LUHMES (cell line): ENCODE measurements around the genes HBQ1 and NME4.

GRCh38 chr16:25920-26339 is 27.5 kb downstream of the POLR3K start:
- PRO-cap, result no peak

- PRO-cap, result no peak
Measured at GRCh38 chr16:75853-76564, 2.0 kb upstream of the MPG start.

DNA sequence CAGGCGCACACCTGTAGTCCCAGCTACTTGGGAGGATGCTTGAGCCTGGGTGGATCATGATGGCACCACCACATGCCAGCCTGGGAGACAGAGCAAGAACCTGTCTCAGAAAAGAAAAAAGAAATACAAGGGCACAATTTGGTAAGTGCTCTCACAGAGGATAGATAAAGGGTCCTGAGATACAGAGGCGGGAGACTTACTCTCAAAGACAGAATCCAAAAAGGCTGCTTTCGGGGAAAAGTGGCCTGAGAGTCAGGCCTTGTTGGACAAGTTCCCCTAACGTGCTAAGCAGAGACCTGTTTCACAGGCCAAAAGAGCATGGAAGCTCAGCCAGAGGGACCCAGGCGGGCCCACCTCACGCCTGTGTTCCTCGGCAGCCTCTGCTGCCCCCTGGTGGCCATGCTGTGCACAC is 18.7 kb downstream of the MPG start:
- PRO-cap, result no peak

DNA sequence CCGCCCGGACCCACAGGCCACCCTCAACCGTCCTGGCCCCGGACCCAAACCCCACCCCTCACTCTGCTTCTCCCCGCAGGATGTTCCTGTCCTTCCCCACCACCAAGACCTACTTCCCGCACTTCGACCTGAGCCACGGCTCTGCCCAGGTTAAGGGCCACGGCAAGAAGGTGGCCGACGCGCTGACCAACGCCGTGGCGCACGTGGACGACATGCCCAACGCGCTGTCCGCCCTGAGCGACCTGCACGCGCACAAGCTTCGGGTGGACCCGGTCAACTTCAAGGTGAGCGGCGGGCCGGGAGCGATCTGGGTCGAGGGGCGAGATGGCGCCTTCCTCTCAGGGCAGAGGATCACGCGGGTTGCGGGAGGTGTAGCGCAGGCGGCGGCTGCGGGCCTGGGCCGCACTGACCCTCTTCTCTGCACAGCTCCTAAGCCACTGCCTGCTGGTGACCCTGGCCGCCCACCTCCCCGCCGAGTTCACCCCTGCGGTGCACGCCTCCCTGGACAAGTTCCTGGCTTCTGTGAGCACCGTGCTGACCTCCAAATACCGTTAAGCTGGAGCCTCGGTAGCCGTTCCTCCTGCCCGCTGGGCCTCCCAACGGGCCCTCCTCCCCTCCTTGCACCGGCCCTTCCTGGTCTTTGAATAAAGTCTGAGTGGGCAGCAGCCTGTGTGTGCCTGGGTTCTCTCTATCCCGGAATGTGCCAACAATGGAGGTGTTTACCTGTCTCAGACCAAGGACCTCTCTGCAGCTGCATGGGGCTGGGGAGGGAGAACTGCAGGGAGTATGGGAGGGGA is 568 bp downstream of the HBA2 start:
- PRO-cap, result no peak

GRCh38 chr16:180212-180815 is at the start of gene HBQ1:
Gene HBQ1 (plus strand): TSS chr16:180459.
- PRO-cap, result unidirectional peak, plus-strand start at chr16:180458

- PRO-cap, result no peak
Measured at GRCh38 chr16:188757-189542, 8.7 kb downstream of the HBQ1 start.

DNA sequence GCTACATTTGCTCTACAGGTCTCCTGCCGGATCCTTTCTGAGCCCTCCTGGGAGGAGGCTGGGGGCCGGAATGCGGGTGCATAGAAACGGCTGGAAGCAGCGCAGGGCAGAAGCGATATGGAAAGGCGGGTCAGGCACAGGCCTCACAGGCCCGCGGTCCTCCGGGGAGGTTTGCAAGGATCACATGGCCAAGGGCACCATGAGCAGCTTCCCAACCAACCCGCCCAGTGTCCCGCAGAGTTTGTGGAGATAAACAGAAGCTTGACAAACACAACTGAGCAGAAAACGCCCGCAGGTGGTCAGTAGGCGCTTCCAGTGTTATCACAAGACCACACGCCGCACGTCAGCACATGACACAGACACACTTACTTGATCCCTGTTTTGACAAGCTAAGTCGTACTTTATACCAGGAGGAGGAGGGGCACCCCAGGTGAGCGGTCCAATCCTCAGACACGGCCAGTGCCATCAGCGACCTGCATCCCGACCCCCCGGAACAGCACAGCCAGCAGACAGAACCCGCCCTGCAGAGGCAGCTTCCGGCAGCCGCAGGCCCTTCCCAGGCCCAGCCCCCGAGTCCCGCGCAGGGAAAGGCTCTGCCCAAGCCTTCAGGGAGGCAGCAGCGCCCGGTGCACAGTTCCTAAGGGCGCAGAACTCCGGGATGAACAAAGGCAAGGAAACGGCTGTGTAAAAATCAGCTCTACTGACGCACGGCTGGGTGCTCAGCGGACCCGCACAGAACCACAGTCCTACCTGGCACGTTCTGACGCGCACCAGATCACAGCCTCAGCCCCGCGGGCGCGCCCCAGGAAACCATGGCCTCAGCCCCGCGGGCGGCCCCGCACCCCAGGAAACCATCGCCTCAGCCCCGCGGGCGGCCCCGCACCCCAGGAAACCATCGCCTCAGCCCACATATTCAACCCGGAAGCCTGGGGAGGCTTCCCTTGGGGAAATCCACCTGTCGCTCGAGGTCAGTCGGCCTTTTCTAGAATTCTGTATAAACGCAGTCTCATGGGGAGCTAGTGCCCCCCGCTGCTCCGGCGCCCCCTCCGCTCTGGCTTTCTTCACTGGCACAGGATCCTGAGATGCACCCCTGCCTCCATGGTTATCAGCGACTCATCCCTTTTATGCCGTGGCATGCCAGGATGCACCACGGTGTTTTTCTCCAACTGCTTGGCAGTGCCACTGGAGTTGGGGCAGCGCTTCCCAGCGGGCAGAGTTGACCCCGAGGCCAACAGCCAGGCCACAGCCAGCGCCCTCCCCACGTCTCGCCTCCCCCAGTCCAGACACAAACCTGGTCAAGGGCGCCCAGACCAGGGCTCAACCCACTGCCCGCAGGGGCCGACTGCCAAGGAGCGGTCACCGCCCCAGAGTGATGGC is 27.8 kb downstream of the AXIN1 start:
- PRO-cap, result no peak

- PRO-cap, result no peak
Measured at GRCh38 chr16:386543-387377, 5.0 kb upstream of the PGAP6 start.

GRCh38 chr16:396883-398014 is at the start of gene NME4:
Gene NME4 (plus strand): TSS chr16:397199.
- PRO-cap, result bidirectional peak, plus-strand start at chr16:397198, minus-strand start at chr16:397112; bidirectional peak, plus-strand start at chr16:398095, minus-strand start at chr16:397794

- PRO-cap, result no peak
Measured at GRCh38 chr16:501961-502873, 25.3 kb upstream of the CAPN15 start.

- PRO-cap, result no peak
Measured at GRCh38 chr16:519556-519999, 7.9 kb upstream of the CAPN15 start.

- PRO-cap, result no peak
Measured at GRCh38 chr16:535922-536366, 8.4 kb downstream of the CAPN15 start.

DNA sequence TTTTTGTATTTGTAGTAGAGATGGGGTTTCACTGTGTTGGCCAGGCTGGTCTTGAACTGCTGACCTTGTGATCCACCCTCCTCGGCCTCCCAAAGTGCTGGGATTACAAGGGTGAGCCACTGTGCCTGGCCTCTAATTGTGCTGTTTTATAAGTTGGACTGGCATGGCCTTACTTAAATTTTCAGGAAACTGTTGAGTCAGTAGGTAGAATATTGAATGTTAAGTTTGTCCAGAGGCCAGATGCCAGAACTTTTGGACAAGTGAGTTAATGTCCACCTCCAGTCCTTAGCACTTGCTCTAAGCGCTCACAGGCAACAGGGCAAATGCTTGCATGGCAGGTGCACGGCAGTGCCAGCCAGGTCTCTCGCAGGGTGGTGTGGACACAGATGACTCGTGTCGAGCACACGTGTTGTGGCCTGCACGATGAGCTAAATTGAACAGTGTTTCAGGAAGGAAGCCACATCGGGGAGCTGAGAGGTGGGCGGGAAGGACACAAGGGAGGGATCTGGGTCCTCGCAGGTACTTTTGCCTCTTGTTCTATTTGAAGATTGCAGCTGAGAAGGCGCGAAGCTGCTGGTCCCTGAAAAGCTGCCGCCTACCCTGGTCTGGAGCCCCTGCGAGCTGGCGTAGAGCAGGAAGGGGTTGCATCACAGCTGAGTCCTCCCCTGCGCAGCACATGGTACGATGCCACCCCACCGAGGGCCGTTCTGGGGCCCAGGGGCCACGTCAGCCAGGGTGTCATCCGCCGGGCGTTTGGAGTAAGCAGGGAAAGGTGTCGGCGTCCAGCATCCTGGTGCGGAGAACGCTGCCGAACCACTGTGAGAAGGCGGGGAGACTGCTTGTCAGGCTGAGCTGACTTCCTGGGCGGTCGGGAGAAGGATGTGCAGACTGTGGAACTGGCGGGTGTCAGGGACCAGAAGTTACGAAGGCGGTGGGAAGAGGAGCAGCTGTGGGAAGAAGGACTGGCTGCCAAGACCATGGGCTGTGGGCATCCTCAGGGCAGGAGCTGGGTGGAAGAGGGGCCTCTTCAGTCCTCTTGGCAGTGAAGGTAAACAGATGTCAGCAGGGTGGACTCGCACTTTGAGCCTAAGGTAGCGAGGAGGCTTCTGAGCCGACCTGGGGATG is 6.3 kb downstream of the RAB40C start:
- PRO-cap, result no peak

DNA sequence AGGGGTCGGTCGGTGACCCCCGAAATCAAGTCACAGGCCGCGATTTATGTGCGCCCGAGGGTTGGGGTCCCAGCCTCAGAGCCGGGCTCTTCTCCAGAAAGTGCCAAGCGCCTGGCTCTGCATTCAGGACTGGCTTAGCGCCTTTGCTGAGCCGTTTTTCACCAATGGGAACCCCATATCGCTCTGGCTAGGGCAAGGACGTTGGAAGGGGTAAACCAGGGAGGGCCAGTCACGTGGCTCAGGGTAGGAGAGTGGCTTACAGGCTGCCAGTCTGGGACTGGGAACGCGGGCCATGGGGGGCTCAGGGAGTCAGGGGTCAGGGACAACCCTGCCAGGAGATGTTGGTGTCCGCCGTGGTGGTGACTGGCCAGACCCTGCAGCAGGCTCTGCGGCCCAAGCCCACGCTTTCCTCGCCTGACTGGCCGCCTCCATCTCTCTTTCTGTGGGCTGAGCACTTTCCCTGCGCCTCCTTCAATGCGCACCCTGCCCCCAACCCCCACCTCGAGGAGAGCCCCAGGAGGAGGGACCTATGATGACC is 1.4 kb upstream of the METTL26 start:
- PRO-cap, result no peak

GRCh38 chr16:647053-647972 is 1.9 kb upstream of the WDR90 start:
- PRO-cap, result no peak

DNA sequence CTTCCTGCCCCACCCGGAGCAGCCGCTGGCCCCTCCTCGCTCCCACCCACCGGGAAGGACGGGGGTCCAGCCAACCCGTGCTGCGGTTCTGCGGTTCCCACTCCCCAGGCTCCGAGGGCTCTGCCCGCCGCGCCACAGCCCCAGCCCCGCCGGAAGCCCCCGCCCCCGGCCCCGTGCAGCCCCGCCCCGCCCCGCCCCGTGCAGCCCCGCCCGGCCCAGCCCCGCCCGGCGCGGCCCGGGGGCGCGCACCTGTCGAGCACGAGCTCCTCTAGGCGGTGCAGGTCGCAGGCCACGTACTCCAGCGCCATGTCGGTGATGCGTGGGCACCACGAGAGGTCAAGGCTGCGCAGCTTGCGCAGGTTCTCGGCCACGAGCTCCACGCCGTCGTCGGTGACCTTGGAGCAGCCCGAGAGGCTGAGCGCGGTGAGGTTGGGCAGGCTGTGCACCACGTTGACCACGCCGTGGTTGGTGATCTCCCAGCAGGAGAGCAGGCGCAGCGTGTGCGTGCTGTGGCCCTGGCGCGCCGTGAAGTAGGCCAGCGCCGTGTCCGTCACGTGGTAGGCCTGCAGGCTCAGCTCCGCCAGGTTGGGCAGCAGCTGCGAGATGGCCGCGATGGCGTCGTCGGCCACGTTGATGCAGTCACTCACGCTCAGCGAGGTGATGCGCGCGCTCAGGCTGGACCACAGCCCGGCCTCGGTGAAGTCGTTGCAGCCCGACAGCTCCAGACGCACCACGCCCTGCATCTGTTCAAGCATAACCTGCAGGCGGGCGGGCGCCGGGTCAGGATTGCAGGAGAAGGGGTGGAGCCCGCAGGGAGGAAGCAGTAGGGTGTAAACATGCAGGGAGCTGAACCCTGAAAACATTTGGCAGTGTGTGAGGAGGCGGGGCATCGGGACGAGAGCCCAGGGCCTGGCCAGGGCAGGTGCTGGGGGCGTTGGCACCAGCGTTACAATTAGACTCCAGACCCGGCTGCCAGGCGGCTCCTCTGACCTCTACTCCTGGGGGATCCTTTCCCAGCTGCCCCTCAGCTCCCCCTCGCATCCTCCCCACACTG is 5.3 kb upstream of the WDR24 start:
- PRO-cap, result no peak

DNA sequence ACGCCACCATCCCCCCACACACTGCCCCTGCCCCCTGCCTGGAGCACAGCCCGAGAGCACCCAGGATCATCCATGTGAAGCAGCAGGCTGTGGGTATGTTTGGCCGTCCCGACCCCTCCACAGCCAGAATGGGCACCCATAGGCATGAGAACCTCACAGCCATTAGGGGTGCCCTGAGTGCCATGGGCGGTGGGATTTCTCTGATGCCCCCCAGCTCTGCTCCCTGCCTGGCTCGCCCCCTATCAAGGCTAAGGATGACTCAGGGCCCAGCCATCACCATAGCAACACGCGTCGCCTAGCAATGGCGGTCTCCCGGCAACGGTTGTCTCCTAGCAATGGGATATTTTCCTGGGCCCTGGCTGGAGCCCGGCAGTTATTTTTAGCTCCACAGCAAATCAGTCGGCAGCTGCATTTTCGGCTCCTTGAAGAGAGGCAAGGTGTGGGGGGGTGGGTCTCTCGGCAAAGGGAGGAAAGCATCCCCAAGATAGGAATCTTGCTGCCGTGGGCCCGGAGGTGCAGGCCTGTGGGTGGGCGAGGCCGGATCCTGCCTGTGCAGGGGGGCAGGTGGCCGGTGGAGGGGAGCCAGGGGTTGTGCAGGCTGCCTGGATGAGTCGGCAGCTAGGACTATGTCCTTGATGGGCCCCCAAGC is 4.0 kb upstream of the FBXL16 start:
- PRO-cap, result no peak

- PRO-cap, result no peak
Measured at GRCh38 chr16:715293-715658, 358 bp downstream of the METRN start.

DNA sequence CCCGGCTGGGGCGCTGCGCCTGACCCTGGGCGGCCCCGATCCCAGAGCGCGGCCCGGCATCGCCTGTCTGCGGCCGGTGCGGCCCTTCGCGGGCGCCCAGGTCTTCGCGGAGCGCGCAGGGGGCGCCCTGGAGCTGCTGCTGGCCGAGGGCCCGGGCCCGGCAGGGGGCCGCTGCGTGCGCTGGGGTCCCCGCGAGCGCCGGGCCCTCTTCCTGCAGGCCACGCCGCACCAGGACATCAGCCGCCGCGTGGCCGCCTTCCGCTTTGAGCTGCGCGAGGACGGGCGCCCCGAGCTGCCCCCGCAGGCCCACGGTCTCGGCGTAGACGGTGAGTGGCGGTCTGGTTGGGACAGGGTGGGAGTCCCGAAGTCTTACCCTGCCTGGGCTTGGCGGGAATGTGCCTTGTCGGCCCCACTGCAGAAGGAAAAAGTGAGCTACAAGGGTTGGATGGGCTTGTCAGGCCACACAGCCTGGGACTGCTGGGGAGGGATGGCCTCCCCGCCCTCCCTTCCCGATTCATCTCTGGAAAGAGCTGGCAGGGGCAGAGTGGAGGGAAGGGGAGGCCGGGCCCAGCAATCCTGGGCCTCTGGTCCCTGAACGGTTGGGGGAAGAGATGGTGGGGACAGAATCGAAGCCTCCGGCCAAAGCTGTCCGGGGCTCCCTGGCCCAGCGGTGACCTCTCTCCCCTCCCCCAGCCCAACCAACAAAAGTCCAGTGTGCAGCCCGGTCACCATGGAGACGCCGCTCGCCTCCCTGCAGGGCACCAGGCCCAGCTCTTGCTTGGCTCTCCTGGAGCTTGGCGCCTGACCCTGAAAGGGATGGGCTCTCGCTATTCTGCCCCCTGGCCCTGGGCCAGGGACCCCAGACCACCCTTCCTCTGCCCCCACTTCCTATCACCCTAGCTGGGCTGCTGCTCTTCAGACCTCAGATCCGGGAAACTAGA is 1.0 kb downstream of the METRN start:
- PRO-cap, result bidirectional peak, plus-strand start at position 162 of the sequence, minus-strand start at position 70 of the sequence; bidirectional peak, plus-strand start at position 195 of the sequence, minus-strand start at position 227 of the sequence

- PRO-cap, result no peak
Measured at GRCh38 chr16:716793-717714, 2.1 kb downstream of the METRN start.